SUDHL5 (cell line): ENCODE measurements around a stretch of chr6.

GRCh38 chr6:2839888-2840922 lies 1.5 kb downstream of the SERPINB1 start:
- PRO-cap = no peak

GRCh38 chr6:2850721-2851097 lies 9.0 kb upstream of the SERPINB1 start:
- PRO-cap = no peak

GRCh38 chr6:2860861-2862016 lies 19.6 kb upstream of the SERPINB1 start:
- PRO-cap = bidirectional peak, plus-strand start at chr6:2861211, minus-strand start at chr6:2861054; bidirectional peak, plus-strand start at chr6:2861820, minus-strand start at chr6:2861600

- PRO-cap = bidirectional peak, plus-strand start at chr6:2876037, minus-strand start at chr6:2875920; bidirectional peak, plus-strand start at chr6:2876502, minus-strand start at chr6:2876431
Measured at GRCh38 chr6:2875856-2877078, 26.8 kb downstream of the SERPINB9 start.

DNA sequence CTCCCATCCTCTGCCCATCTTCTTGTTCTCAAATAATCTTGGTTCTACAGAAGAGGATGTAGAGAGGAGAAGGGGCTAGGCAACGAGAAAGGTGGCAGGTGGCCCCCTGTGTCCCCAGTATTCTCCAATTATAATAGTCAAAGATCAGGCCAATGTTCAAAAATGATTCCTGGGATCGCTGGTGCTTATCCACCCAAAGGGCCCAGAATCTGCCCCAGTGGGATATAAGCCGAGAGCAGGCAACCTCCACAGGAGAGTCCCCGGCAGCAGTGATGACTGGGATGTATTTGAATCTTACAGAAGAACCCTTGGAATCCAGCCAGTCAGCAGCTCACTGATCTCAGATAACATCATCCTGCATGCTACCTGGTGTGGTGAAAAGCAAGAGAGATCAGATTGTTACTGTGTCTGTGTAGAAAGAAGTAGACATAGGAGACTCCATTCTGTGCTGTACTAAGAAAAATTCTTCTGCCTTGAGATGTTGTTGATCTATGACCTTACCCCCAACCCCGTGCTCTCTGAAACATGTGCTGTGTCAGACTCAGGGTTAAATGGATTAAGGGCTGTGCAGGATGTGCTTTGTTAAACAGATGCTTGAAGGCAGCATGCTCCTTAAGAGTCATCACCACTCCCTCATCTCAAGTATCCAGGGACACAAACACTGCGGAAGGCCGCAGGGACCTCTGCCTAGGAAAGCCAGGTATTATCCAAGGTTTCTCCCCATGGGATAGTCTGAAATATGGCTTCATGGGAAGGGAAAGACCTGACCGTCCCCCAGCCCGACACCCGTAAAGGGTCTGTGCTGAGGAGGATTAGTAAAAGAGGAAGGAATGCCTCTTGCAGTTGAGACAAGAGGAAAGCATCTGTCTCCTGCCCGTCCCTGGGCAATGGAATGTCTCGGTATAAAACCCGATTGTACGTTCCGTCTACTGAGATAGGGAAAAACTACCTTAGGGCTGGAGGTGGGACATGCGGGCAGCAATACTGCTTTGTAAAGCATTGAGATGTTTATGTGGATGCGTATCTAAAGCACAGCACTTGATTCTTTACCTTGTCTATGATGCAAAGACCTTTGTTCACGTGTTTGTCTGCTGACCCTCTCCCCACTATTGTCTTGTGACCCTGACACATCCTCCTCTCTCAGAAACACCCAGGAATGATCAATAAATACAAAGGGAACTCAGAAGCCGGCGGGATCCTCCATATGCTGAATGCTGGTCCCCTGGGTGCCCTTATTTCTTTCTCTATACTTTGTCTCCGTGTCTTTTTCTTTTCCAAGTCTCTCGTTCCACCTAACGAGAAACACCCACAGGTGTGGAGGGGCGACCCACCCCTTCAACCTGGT lies 5.7 kb upstream of the SERPINB9 start:
- PRO-cap = no peak

GRCh38 chr6:2947265-2947830 lies 24.0 kb downstream of the SERPINB6 start:
- PRO-cap = no peak

DNA sequence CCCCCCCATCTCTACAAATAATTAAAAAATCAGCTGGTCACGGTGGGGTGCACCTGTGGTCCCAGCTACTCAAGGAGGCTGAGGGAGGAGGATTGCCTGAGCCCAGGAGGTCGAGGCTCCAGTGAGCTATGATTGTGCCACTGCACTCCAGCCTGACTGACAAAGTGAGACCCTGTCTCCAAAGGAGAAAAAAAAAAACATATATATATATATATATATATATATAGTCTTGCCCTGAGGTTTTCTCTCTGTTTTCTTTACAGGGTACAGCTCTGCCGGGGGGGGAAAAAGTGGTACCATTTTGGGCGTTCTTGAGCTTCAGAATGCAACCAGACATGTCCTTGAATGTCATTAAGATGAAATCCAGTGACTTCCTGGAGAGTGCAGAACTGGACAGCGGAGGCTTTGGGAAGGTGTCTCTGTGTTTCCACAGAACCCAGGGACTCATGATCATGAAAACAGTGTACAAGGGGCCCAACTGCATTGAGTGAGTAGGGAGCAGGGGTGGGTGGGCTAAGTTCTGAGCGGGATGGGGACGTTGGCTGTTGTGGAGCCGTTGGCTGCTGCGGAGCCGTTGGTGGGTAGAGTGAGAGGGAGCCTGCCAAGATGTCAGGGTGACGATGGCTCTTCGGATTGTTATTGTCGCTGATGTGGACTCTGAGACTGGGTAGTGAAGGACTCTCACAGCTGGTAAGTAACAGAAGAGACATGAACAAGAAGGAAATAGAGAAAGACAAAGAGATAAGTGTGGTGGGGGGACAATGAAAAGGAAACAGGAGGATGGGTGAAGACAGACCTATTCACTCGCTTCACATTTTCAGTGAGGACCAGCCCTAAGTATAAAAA lies 8.4 kb downstream of the RIPK1 start:
- PRO-cap = no peak

DNA sequence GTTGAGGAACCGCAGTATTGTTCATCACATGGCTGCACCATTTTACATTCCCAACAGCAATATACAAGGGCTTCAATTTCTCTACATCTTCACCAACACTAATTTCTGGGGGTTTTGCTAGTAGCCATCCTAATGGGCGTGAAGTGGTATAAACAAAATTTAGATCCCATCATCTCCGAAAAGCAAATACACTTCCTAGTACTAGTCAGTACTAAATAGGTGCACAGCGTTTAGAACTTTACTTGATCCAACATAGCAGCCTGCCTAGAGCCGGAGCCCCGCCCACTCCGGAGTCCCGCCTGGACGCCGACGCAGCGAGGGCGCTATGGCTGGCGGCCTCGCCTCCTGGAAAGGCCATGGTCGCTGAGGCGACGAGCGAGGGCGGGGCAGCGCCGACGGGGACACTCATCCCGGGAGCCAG lies 433 bp upstream of the BPHL start:
- PRO-cap = unidirectional peak, plus-strand start at position 292 of the sequence

GRCh38 chr6:3162474-3163371 lies 5.4 kb upstream of the TUBB2A start:
- PRO-cap = no peak

DNA sequence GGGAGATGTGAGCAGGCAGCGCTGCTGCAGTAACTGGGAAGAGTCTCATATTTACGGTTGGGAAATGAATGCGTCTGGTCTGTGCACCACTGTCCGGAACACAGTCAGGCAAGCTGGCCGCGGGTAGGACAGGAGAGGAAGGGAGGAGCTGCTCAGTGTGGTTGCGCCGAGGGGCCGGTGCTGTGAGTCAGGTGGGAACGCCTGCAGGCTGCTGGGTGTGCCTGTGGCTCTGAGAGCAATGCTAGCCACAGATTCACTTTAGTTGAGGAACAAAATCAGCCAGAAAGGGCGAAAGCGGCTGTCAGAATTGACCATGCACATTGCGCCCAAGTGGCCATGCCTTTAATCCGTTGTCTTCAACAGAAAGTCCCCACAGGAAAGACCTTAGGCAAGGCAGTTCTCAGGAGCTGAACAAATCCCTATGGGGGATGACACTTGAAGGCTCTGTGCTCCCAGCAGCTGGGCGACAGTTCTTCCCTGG lies 6.2 kb upstream of the PSMG4 start:
- PRO-cap = no peak

DNA sequence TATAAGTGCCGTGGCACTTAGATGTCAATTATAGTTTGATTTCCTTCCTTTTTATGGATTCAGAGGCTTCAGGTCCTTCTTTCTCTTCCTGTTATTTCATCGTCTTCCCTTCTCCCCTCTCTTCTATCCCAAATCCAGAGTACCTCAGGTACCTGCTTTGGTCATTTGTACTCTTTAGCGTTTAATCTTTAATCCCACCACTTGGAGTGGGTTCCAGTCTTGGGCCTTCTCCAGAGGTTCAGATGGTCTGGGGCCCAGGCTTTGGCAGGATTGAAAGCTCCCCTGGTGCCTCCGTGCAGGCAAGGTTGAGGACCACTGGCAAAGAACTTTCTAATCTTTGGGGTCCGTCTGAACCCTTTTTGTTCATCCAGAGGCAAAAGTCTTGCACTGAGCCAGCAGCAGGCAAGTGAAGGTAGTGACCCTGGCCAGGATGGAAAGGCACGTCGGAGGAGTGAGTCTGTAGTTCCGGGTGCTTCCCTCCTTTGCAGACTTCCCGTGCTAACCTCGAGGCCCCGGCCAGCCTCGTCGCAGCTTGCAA lies 9.7 kb downstream of the PSMG4 start:
- PRO-cap = no peak

DNA sequence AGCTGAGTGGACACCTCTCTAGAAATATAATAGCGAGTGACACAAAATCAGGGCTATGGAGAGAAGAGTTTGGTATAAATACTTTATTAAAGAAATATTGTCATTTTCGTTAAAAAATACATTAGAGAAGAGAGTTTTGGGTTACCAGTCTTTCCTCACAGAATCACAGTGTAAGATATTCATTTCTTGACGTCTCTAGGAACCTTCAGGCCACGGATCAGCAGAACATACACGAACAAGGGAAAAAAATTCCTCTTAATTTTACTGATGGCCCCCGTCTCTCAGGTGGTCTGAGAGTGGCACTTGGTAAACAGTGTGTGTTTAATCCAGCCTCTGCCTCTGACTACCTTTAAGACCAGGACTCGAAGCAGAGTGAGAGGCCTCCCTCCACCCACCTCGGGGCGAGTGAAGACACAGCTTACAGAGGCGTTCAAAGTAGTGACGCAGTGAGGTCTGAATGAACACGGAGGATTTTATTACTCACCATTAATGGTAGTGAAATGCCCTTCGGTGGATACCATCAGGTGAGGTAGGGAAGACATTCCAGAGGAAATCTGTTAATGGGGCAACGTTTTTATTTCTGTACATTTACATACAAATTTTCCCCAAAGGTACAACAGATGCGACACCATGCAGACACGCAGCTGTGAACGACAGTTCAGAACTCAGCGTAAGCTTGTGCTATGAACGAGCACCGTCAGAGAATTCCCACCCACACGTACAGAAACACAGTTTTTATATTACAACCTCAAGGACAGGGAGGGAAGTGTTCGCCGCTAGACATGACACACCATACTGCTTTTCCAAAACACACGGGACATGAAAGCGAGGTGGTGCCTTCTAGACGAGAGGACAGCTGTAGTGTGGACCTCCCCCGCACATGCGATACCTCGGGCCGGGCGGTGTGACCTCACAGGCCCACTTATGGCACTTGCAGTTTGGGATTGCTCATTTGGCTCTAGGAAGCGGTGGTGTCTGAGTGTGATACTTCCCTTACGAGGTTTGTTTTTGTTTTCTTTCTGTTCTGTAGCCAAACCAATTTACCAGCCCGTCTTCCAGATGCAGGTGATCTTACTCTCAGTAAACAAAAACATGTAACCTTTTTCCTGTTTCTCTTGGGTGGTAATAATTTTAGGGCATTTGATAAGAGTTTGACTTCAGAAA lies 10.5 kb downstream of the PSMG4 start:
- PRO-cap = no peak

GRCh38 chr6:3282164-3282389 lies 23.3 kb downstream of the PSMG4 start:
- PRO-cap = no peak

GRCh38 chr6:3295230-3295848 lies 36.6 kb downstream of the PSMG4 start:
- PRO-cap = no peak

DNA sequence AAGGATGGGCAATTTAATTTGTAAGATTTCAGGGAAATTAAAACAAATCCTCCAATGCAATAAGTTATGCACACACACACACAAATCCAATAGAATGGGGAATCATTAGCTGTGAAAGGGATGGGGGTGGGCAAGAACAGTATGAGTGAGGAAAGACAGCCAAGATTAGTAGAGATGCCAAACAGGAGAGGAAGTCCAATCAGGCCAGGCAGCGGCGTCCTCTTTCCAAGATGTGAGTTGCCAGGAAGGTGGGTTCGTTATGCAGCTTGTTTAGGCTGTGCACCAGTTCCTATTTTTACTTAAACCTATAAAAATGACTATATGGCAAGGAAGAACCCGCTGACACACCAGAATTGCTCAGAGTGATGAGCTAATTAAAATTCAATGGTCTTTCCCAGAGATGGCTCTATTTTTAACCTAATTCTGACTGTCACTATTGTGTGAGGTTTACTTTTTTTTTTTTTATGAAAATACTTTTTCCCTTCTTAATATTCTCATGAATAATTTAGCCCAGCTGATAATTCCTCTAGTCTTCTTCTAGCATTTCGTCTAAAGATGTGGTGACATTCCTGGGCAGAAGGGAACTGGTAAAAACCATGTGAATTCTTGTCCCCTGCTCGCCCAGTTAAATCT lies 88.1 kb downstream of the SLC22A23 start:
- PRO-cap = no peak

DNA sequence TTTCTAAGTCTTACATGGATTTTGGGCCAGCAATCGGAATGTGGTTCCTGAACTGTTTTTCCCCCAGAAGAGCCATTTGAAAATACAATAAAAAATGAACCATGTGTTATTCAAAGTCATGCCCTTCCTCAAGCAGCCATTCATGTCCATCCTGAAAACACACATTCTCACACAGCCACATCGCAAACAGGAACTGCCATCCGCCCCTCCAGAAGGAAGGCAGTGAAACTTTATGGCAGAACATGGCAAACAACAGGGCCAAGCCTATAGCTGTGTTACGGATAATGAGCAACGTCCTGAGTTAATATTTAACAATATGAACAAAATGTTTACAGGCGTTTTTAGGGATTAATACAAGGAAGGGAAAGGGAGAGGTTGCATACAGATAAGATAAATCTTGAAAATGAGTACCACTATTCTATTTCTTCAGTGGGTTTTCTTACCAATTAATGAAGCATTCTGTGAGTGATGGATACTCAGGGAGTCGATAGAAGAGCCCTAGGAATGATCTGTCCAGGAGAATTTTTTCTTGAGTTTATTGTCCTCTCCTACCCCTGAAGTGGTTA lies 57.5 kb downstream of the SLC22A23 start:
- PRO-cap = no peak

DNA sequence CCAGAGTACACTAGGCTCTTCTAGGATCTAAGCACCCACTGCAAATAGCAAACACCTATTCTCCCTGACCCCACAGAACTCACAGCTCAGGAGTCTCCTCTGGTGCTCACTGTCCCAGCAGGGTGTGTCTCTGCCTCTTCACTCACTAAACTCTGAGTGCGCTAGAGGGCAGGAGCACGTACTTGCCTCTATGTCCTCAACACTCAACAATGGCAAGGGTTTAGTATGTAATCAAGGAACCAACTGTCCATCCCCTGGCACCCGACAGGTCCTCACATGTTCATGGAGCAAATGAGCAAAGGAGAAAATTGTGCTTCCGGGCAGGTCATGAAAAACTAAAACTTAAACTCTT lies 54.3 kb downstream of the SLC22A23 start:
- PRO-cap = no peak

- PRO-cap = no peak
Measured at GRCh38 chr6:3455457-3456482, 1.1 kb downstream of the SLC22A23 start.

GRCh38 chr6:3731935-3732517 lies 19.5 kb downstream of the PXDC1 start:
- PRO-cap = no peak

- PRO-cap = no peak
Measured at GRCh38 chr6:3741961-3742694, 9.4 kb downstream of the PXDC1 start.